ENCODE measurements around the genes CNGA3 and COA5.

GRCh38 chr2:97809334-97809978 is 96.1 kb downstream of the ZAP70 start:
- PRO-cap, 2 experiments: no peak in any of the 2 experiments

GRCh38 chr2:97811078-97811762 is 97.8 kb downstream of the ZAP70 start:
- PRO-cap, 2 experiments: no peak in any of the 2 experiments

GRCh38 chr2:97854386-97855316 is 141.1 kb downstream of the TMEM131 start:
- PRO-cap, 2 experiments: no peak in any of the 2 experiments

GRCh38 chr2:98070080-98070712 is 16.8 kb upstream of the VWA3B start:
- PRO-cap, 2 experiments: no peak in any of the 2 experiments

GRCh38 chr2:98087574-98087773 is 507 bp downstream of the VWA3B start:
- PRO-cap, 2 experiments: no peak in any of the 2 experiments

GRCh38 chr2:98245117-98245737 is 101.0 kb upstream of the CNGA3 start:
- PRO-cap, 2 experiments: no peak in any of the 2 experiments

DNA sequence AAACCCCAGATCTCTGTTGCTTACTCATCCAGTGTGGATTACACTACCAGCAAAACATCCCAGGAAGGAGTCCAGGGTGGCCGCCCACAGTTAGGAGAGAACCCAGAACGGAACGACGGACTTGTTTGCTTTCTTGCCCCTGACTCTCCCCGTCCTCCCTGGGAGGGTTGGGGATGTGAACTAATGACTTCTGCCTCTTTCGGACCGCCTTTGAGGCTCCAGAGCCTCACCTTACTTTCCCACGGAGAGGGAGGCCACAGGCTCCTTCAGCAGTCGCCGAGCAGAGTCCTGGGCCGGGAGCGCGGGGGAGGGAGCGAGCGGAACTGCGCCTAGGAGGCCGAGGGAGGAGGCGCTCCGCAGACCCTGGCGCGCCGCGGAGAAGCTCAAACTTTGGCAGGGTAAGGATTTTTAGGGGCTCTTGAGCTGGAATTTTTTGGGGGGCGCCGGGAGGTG is at the start of gene CNGA3:
Gene CNGA3 (plus strand): TSS at position 320 of the 453 bp plus-strand sequence.
- PRO-cap, 2 experiments: no peak in any of the 2 experiments

DNA sequence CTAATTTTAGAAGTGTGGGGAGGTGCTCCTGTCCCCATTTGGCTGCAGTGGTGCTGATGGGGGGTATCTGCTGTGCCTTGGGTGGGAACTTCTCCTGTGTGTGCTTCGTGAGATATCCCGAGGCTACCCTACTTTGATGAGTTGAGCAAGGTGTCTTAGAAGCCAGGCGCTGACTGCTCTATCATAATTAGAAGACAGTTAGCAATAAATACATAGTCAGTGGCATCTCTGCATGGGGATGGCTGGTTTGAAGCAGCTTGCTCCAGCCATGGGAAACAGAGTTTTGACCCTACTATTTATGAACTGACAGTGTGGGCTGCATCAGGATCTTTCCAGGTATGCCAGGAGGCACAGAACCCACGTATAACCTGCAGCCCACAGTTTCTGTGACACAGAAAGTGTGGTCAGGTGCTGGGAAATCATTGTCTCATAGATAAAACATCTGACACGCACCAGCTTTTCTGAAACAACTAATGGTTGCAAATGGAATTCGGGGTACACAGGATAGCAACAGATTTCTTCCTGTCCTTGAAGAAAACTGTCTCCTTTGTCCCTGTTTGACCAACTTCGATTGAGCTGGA is 34.7 kb downstream of the INPP4A start:
- PRO-cap, 2 experiments: peak in 2 of 2 experiments; most common plus-strand start position 480 of the sequence (in 2); most common minus-strand start position 340 of the sequence (in 1)

DNA sequence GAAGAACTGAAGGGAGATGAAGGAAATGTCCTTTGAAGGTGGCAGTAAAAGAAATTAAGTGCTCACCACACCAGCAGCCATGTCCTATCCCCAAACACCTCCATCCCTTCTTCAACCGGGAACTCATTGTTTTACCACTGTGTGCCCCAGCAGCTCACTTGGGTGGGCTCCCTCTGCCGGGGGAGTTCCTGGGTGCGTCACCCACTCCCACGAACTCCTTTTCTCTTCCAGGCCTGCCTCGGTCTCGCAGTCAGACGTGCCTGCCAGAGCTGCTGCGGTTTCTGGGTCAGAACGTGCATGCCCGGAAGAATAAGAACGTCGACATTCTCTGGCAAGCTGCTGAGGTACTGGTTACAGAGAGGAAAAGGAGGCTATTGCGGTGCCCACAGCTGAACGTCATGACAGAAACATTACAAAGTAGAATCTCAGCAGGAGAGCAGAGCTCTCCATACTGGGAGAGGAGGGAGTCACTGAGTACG is 35.7 kb downstream of the COA5 start:
- PRO-cap, 2 experiments: no peak in any of the 2 experiments

- PRO-cap, 2 experiments: no peak in any of the 2 experiments
These were observed 735 bp downstream of the COA5 start for GRCh38 chr2:98607570-98607984.

- PRO-cap, 2 experiments: peak in 2 of 2 experiments; most common plus-strand start chr2:98608155 (in 2); most common minus-strand start chr2:98608326 (in 2)
These were observed at the start of gene COA5 for GRCh38 chr2:98608005-98608735. COA5 (minus strand) TSS chr2:98608512.

- PRO-cap, 2 experiments: peak in 2 of 2 experiments; most common plus-strand start chr2:98609275 (in 1); most common minus-strand start chr2:98609211 (in 1)
These were observed 697 bp downstream of the UNC50 start for GRCh38 chr2:98608736-98609835.

DNA sequence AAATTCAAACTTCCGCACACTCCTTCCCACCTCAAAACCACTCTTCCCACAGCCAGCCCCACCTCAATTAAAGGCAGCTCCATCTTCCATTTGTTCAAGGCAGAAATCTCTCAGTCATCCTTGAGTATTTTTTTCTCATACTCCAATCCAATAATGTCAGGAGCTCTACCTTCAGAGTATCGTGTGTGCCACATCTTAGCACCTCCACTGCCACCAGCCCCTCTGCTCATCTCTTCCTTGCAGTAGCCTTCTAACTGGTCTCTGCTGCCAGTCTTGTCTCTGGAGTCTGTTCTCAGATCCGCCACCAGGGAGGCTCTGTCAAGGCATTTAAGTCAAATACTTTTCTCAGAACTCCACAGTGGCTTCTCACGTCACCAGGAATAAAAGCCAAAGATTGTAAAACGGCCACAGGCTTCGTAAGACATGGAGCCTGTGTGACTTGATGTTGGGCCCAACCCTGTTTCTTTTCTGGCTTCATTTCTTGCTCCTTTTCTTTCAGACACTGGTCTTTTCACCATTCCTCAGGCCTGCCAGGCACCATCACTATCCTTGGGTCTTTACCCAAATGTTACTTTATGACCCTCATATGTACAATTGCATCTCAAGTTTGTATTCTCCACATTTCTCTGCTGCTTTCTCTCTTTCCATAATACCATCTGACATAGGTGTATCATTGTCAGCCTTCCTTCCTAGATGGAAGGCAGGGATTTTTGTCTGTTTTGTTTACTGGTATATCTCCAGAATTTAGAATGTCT is 7.2 kb downstream of the UNC50 start:
- PRO-cap, 2 experiments: no peak in any of the 2 experiments

DNA sequence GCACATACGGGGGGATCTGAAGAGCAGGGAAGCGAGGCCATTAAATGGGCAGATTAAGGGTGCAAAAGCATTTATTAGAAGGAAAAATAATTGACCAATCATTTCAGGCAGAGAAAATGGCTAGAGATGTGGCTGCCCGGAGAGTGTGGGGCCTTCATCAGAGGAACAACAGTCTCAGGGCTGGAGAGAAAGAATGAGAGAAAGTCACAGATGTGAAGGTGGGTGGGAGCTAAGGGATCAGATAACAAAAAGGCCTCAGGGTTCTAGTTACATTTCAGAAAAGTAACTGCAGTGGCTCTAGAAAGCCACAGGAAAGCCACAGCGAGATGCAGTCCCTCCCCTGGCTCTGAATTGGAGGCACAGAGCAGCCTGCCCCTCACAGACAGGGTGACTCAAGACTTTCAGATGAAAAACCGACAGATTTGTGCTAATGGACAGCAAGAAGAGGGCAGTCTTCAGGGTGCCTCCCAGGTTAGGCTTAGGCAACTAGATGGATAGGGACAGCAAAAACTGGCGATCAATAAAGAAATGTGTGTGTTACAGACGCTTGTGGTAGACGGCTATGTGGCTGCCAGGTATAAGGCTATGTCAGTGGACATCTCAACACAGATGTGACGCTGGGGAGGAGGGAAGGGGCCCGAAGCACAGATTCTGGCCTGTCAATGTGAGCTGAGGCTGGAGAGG is 26.0 kb downstream of the UNC50 start:
- PRO-cap, 2 experiments: peak in 1 of 2 experiments; most common plus-strand start position 419 of the sequence (in 1)

DNA sequence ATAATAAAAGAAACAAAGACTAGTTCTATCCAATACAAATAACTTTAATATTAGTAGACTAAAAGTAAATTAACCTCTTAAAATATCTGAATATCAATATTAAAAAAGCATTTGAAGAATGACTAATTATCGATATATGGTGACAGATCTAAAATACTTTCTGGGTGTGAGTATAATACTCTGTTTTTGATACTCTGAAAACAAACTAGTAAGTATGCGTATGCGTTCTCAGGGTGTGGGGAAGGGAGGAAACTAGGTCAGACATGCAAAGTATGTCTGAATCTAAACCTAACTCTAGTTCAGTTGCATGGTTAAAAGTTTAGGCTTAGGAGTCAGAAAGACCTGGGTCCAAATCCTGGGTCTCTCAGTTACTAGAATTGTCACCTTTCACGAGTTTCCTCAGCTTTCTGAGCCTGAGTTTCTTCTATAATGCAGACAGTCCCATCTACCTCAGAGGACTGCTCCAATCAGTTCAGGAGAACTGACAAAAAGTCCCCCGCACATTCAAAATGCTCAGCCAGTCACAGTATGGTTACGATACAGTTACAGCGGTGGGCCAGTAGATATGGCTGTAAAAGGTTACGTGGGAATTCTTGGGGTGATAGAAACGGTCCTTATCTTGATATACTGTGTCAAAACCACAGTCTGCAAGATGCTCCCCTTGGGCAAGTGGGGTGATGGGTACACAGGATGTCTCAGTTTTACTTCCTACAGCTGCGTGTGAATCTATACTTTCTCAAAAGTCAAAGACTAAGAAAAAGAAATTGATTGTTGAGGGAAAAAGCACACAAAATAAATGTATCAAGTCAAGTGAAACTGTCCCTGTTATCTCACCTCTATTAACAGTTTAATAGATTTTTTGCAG is 29.2 kb downstream of the UNC50 start:
- PRO-cap, 2 experiments: peak in 2 of 2 experiments; most common plus-strand start position 302 of the sequence (in 2); most common minus-strand start position 409 of the sequence (in 2)

- PRO-cap, 2 experiments: peak in 1 of 2 experiments; most common plus-strand start chr2:98655407 (in 1); most common minus-strand start chr2:98655241 (in 1)
These were observed 46.6 kb downstream of the UNC50 start for GRCh38 chr2:98654773-98655652.

DNA sequence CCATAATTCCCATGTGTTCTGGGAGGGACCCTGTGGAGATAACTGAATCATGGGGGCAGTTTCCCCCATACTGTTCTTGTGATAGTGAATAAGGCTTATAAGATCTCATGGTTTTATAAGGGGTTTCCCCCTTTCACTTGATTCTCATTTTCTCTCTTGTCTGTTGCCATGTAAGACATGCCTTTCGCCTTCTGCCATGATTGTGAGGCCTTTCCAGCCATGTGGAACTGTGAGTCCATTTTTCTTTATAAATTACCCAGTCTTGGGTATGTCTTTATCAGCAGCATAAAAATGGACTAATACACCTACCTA is 51.1 kb downstream of the UNC50 start:
- PRO-cap, 2 experiments: peak in 2 of 2 experiments; most common plus-strand start position 147 of the sequence (in 1); most common minus-strand start position 72 of the sequence (in 2)

GRCh38 chr2:98731234-98732387 is 679 bp upstream of the MGAT4A start:
- PRO-cap, 2 experiments: peak in 2 of 2 experiments; most common plus-strand start chr2:98731335 (in 2); most common minus-strand start chr2:98731808 (in 2)

DNA sequence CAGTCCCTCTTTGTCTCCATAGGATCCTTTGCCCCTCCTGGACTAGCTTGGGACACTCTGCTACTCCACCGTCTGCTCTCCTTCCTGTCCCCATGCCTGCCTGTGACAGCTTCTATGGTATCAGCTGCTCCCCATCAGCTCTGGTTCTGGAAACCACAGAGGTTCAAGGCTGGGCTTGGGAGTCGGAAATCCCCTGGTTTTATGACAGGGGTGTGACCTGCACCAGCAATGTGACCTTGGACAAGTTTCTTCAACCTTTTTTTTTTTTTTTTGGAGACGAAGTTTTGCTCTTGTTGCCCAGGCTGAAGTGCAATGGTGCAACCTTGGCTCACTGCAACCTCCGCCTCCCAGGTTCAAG is 35.3 kb upstream of the MGAT4A start:
- PRO-cap, 2 experiments: peak in 2 of 2 experiments; most common minus-strand start position 107 of the sequence (in 2)

DNA sequence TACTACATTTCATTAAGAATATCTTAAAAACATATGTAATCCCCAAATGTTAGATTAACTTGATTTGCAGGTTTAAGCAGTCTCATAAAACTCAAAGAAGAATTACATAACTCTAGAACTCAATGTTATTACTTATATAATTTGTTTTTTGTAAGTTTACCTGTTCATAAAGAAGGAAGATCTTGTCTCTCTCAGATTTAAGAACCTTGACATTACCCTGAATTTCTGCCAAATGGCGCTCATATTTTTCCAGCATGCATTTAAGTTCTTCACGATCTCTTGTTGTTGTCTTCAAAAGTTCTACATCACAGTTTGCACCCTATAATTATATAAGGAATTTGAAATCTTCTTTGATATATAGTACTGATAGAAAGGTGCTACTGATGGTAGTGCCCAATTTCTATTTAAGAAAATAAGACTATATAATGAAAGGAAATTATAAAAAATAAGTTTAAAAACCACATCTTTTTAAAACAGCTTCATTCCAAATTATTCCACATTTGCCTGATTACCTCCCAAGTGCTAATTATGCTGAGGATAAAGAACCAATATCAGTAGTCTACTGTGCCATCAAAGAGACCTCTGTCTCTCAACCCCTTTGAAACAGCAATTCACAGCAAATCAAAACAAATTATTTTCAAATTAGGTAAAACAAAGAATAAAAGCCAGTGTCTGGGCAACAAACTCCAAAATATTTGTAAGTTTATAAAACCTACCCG is 32.7 kb upstream of the C2orf15 start:
- PRO-cap, 2 experiments: no peak in any of the 2 experiments